Airway epithelial cell (primary cell): Measurements from ENCODE around the genes S1PR2 and KEAP1.

GRCh38 chr19:10230887-10231853 lies at the start of gene S1PR2:
Gene S1PR2 (minus strand): TSS chr19:10231331.
- RAMPAGE, long total RNA, result no peak

- RAMPAGE, long total RNA, result no peak
Measured at GRCh38 chr19:10335710-10336179, 2.4 kb upstream of the RAVER1 start.

DNA sequence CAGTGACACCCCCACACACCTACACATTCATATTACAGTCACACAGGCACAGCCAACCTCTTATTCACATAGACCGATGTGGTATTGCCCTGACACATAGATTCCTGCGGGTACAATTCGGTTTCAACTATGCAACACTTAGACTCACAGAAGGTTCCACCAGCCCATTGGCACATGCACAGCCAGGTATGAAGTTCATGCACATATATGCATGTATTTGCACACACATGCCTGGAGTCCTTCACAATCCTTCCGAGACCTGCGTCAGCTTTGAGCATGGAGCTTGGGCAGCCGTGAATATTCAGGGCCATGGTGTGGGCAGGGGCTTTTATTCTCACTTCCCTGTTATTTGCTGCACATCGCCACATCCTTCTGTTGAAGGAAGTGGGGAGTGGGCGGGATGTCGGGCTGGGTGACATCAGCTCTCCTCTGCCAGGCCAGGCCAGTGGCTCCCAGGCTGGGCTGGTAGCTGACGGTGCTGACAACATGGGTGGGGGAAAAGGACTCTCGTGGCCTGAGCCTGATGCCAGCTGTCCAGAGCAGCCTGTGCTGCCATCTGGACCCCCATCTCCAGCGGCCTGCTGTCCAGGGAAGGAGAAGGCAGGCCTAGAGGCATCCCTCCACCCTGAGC lies 5.4 kb upstream of the CDC37 start:
- RAMPAGE, long total RNA, result no peak

GRCh38 chr19:10416147-10417337 lies 3.8 kb upstream of the PDE4A start:
- RAMPAGE, long total RNA, result no peak

DNA sequence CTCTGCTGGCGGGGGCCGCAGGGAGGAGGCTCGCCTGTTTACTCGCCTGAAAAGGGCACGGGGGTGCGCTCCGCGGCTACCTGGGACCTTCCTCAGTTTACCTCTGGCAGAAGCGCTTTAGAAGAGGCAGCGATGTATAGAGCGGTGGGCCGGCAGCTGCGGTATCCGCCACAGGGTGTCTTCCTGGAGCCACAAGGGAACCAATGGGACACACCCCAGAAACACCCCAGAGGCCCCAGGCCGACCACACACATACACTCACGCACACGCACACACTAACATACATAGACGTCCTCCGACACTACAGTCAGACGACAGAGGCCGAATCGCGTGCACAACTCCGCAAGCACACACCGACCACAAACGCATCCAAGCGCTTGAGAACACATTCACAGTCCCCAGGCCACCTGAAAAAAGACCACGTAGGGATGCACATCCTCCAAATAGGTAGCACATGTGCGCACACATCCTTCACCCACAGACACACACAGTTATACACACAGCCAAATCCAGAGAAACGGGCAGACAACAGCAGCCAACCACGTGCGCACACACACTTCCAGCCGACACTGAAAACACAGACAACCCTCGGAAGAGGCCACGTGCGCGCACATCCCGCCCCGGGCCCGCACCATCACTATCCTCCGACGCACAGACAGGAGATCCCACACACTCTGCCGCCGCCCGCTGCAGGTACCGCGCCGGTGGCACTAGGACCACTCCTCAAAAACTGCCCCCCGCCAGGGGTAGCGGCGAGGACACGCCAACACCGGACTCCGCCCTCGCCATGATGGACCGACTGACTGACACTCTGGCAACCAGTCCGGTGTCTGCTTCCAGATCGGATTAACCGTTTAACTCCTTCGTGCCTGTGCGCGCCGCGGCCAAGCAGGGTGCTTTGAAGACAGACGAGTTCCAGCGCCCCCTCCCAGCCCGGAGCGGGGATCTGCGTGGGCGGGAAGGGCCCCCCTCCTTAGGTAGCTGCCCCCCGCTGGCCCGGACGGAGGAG lies 619 bp upstream of the PDE4A start:
- RAMPAGE, long total RNA, result no peak

DNA sequence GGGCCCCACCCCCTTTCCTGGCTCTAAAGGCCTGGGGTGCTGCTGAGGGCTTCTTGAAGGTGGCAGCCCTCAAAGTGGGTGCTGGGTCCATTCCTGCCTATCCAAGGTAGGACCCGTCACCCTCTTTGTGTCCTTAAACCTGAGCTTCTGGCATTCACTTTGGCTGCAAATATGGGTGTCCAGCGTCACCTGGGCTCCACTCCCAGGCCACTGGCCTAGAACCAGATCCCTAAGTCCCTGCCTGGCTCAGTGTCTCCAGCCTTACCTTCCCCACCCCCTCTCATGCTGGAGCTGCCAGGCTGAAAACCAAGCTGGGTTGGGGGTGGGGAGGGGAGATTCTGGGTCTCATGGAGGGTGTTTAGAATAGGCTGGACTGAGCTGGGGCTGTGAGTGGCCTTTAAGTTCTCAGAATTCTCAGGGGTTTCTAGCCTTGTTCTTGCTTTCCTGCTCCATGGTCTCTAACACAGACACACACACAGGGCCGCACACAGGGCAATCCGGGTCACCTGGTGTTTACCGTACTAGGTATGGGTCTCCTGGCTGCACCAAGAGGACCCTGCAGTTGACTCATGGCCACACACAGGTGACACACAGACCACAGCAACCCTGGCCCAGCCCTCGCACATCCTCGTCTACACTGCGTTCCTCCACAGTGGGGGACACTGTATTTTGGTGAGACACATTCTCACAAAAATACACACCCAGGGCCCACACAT lies 12.5 kb downstream of the PDE4A start:
- RAMPAGE, long total RNA, result no peak

GRCh38 chr19:10452565-10453426 lies 32.5 kb downstream of the PDE4A start:
- RAMPAGE, long total RNA, result no peak

GRCh38 chr19:10478321-10479585 lies 24.4 kb downstream of the KEAP1 start:
- RAMPAGE, long total RNA, result no peak

DNA sequence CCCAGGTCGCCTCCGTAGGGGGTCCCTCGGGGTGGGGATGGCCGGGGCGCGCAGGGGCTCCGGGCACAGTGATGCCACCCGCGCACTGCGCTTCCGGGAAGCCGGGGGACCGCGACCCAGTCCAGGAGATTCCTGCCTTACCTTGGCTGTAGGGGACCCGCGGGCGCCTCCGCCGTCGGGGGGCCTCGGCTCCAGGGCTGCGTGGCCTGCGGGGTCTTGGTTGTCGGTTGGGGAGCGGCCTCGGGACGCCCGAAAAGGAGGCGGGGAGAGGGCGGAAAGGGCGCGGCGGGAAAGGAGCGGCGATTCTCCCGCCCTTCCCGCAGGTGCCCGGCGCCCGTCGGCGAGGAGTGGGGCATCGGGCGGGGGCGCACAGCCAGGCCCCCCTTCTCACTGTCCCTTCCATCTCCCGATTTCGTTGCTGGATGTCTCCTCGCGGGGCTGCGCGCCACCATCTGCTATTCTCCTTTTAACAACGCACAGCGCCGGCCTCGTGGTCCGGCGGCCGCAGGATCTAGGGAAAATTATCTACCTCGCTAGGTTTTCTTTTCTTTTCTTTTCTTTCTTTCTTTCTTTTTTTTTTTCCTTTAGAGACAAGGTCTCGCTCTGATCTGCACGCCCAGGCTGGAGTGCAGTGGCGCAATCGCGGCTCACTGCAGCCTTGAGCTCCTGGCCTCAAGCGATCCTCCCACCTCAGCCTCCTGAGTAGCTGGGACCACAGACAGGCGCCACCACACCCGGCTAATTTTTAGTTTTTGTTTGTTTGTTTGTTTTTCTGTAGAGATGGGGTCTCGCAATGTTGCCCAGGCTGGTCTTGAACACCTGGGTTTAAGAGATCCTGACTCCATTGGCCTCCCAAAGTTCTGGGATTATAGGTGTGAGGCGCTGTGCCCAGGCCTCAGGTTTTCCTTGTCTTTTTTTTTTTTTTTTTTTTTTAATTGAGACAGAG lies at the start of gene KEAP1:
Gene KEAP1, minus strand, starts transcription at position 257 of the 946 bp plus-strand sequence.
- RAMPAGE, long total RNA, result start-site peak on the minus strand centred at position 242 of the sequence, 53 bp wide, 27 and 23 reads in 2 replicates

DNA sequence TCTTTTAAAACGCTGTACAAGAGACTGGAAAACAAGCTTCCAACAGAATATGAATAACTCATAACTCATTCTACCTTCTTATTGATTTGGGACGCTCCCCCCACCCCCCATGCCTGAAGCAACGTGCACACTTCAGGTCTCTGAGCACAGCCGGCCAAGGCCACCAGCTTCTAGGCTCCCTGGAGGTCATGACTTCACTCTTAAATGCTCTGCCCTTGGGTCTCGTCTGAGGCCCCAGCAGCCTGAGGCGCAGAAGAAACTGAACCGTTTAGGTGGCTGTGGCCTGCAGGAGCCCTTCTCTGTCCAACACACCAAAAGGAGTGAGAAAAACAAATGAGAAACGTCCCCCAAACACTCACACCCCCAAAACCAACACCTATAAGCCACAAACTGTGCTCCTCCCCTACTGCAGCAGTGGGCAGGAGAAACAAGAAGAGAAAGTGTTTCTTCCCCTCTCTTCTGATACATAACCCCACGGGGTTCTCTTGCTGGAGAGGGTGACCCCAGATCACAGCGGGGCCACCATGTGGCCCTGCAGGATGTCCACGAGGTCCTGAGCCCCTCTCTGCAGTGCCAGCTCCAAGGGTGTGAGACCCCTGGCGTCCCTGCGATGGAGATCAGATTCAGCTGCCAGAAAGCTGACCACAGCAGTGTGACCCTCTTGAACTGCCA lies 876 bp upstream of the KRI1 start:
- RAMPAGE, long total RNA, result no peak

DNA sequence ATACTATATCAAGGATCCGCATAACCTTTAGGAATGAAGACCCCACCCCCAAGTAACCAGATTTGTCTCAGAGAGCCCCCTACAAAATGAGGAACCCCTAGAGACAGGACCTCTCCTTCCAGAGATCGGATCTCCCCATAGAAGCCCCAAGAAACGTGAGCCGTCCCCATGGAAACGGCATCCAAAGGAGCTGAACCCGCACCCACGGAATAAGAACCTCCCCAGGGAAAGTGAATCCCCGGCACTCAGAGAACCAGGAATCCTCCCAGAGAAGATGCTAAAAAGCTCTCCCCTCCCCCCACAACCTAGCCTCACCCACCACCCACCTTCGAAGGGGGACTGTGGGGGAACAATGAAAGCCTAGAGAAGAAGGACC lies 763 bp downstream of the CDKN2D start:
- RAMPAGE, long total RNA, result no peak

- RAMPAGE, long total RNA, result no peak
Measured at GRCh38 chr19:10653142-10653490, 1.0 kb upstream of the ILF3 start.

- RAMPAGE, long total RNA, result no peak
Measured at GRCh38 chr19:10718906-10719447, 1.1 kb downstream of the DNM2 start.

- RAMPAGE, long total RNA, result no peak
Measured at GRCh38 chr19:10719448-10720107, 1.7 kb downstream of the DNM2 start.

GRCh38 chr19:10750817-10752121 lies 33.4 kb downstream of the DNM2 start:
- RAMPAGE, long total RNA, result no peak

DNA sequence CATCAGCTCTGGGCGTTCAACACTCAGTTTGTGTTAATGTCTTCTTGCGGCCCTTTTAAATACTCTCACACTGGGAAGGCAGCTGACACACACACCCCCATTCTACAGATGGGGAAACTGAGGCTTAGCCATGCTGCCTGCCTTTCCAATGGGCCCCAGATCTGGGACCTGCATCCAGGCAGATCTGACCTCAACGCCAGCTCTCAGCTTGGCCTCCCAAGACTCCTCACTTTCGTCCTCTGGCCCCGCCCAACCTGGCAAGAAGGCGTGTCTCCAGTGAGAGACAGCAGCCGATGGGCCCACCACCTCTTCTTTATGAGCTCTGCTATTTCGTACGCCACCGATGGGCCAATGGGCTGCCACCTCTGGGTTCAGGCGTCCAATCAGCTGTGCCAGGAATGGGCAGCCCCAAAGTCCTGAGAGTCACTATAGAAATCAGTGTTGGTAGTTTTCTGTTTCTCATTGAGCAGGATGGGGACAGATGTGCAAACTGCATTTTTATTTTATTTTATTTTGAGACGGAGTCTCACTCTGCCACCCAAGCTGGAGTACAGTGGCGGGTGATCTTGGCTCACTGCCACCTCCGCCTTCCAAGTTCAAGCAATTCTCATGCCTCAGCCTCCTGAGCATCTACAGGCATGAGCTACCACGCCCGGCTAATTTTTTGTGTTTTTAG lies 43.8 kb downstream of the DNM2 start:
- RAMPAGE, long total RNA, result no peak

GRCh38 chr19:10776934-10777267 lies 59.0 kb downstream of the DNM2 start:
- RAMPAGE, long total RNA, result no peak

DNA sequence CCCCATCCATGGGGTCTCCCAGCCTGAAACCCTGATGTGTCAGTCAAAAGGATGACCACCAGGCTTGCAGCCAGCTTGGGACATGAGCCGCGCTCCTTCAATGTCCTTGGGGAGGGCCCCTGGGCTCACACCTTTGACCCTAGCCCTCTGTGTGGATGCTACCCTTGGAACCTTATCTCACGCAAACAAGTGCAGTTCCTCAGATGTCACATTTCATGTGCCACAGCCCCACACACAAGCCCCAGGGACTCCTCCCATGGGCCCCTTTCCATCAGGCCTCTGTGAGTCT lies 24.3 kb downstream of the TMED1 start:
- RAMPAGE, long total RNA, result no peak

GRCh38 chr19:10874051-10874718 lies 2.8 kb downstream of the CARM1 start:
- RAMPAGE, long total RNA, result no peak

DNA sequence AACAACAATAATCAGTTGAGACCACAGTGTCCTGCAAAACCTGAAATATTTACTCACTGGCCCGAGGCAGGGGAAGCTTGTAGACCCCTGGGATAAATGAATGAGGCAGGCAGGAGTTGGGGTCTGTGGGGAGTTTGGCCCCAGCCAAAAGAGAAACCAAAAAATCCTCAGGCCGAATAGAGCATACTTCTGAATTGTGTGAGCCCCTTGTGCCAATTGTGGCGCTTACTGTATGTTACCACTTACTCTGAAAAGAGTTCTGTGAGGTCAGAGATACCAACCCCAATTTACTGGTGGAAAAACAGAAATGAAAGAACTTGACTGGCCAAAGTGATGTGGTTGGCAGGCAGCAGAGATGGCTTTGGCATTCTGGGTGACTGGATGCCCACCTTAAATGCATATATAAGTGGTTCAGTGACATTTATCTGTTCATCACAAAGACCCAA lies 6.9 kb downstream of the CARM1 start:
- RAMPAGE, long total RNA, result no peak